A172 (cell line): ENCODE data around the genes NES, INSRR, PEAR1, ETV3L and FCRL3.

DNA sequence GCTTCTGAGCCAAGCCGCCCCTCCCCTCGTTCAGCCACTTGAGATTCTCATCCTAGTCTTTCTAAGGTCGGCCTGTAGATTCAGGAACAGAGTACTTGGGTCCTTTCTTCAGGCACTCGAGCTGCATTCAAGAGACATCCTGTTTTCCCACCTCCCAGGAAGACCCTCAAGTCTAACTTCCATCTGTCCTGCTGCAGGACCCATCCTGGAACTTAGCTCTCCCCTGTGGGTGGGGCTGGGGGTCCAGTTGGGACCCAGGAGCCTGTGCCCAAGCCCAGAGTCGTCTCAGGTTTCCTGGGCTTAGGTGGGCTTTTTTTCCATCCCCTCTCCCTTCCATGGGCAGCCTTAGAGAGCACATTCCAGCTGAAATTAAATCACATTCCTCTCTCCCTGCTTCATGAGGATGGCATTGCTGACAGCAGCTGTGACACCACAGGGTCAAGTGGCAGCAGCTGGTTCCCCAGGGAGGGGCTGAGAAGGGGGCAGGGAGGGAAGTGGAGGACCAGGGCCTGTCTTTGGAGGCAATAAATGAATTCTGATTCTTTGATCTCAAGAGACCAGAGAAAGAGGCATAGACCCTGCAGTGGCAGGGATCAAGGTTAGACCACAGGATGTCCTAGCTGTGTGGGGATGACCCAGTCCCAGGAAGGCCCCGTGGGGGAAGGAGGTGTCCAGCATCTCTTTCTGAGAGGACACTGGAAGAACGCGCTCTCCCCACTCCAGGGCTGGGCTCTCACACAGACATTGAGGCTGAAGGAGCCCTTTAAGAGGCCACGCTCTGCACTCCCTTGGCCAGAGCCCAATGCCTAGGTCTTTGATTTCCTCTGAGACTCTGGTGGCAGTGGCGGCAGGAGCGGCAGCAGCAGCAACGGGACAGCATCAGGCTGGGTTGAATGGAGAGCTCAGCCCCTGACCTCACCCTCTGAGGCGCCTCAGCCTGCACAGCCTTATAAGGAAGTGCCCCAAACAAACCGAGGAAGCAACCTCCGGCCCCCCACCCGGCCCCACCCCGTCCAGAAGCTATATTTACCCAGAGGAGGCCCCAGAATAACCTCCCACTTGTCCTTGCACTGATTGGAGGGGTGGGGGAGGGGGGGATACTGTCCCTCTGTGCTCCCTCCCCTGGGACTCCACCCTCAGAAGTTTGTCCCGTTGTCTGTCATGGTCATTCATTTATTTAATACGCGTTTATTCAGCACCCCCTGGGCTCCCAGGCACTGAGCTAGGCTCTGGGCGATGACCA is 12.6 kb downstream of the NES start:
- RAMPAGE, long total RNA: no peak

DNA sequence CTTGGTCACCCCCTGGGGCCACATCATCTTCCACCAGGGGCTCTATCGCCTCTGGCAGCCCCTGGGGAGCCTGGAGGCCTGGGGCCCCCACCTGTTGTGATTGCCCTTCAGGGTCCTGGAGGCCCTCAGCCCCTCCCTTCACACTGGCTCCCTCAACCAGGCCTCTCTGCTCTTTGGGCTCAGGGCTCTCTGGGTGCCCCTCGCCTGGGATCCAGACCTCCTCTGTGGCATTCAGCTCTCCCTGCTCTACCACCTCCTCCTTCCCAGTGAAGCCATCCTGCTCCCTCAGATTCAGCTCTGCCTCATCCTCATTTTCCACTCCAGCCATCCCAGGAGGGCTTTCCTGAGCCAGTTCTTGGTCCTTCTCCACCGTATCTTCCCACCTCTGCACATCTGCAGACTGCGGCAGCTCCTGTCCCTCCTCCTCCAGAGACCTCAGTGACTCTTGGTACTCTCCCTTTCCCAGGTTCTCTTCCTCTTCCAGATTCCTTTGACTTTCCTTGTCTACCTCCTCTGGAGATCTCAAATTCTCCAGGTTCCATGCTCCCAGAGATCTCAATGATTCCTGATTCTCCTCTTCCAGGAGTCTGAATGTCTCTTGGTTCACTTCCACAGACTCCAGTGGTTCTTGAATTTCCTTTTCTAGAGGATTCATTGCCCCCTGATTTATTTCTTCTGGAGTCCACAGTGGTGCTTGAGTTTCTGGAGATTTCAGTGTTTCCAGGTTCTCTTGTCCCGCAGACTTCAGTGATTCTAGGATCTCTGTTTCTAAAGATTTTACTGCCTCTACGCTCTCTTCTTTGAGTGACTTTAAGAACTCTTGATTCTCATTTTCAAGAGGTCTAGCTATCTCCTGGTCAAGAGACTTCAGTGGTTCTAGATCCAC is 6.0 kb downstream of the NES start:
- RAMPAGE, long total RNA: no peak

DNA sequence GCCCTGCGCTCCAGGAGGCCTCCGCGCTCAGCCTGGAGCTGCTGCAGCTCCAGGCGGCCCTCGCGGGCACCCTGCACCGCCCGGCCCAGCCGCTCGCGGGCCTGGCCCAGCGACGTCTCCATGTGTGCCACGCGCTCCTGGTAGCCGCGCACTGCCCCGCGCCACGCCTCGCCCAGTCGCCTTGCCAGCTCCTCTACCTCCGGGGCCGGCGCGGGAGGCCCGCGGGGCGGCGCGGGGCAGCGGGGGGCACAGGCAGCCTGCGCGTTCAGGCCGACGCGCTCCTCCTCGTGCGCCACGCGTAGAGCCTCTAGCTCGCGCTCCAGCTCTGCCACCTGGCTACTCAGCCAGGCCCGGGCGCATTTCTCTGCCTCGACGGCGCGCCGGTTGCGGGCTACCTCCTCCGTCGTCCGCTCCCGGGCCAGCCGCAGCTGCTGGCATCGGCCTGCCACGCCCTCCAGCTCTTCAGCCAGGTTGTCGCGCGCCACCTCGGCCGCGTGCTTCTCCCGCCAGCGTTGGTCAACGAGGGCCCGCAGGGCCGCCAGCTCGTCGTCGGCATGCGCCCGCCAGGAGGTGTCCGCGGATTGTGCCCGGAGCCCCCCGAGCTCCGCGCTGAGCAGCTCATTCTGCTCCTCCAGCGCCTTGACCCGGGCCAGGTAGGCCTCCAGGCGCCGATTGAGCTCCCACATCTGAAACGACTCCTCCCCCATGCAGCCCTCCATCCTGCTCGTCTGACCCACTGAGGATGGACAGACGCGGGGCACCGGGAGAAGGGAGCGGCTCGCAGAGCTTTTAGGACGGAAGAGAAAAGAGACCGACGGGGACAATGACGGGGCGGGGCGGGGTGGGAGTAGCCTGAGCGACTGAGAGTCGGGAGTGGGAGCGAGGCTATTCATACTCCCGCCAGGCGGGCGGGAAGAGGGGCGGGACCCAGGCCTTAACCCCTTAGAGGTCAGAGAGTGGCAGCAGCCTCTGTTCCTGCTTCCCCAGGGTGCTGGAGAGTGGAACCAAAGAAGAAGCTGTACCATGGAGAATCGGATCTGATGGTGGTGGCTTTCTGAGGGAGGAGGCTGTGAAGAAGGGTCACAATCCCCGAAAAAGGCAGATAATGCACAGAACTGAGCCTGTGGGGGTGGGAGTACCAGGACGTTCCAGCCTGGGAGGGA is at the start of gene NES:
TSS of gene NES (minus strand) at position 862 of the 1,163 bp plus-strand sequence.
- RAMPAGE, long total RNA: no peak

GRCh38 chr1:156689487-156690128 is 12.4 kb upstream of the NES start:
- RAMPAGE, long total RNA: no peak

GRCh38 chr1:156710776-156711364 is 5.5 kb upstream of the CRABP2 start:
- RAMPAGE, long total RNA: no peak

GRCh38 chr1:156767720-156768386 is 518 bp downstream of the PRCC start:
- RAMPAGE, long total RNA: no peak

DNA sequence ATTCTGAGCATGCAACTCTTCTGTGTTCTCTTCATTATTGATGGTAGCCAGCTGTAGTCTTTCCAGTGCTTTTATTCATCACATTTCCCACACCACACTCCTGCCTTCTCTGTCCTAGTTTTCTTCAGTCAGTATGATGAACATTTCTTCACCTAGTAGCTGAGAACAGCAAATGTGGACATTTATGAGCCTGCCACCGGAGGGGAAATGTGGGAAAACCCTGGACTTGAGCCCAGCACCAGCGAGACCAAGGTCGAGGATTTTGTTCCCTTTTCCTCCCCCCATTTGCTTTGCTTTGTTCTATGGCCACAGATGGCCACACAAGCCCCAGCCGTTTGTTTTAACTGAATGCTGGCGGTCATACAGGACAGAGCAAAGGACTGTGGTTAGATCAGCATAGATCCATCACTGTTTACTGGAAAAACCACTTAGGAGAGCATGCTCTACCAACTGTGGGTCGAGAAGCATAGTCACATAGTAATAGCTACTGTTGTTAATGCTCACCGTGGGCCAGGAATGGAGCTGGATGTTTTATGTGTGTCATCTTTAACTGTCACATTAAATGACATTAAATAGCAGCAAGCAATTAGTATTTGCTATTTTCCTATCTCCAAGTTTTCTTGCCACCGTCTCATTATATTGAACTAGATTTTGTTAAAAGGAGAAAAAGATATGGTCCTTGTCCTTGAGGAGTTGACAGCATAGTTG is 20.8 kb downstream of the SH2D2A start:
- RAMPAGE, long total RNA: no peak

GRCh38 chr1:156848231-156848655 is 10.7 kb downstream of the INSRR start:
- RAMPAGE, long total RNA: no peak

DNA sequence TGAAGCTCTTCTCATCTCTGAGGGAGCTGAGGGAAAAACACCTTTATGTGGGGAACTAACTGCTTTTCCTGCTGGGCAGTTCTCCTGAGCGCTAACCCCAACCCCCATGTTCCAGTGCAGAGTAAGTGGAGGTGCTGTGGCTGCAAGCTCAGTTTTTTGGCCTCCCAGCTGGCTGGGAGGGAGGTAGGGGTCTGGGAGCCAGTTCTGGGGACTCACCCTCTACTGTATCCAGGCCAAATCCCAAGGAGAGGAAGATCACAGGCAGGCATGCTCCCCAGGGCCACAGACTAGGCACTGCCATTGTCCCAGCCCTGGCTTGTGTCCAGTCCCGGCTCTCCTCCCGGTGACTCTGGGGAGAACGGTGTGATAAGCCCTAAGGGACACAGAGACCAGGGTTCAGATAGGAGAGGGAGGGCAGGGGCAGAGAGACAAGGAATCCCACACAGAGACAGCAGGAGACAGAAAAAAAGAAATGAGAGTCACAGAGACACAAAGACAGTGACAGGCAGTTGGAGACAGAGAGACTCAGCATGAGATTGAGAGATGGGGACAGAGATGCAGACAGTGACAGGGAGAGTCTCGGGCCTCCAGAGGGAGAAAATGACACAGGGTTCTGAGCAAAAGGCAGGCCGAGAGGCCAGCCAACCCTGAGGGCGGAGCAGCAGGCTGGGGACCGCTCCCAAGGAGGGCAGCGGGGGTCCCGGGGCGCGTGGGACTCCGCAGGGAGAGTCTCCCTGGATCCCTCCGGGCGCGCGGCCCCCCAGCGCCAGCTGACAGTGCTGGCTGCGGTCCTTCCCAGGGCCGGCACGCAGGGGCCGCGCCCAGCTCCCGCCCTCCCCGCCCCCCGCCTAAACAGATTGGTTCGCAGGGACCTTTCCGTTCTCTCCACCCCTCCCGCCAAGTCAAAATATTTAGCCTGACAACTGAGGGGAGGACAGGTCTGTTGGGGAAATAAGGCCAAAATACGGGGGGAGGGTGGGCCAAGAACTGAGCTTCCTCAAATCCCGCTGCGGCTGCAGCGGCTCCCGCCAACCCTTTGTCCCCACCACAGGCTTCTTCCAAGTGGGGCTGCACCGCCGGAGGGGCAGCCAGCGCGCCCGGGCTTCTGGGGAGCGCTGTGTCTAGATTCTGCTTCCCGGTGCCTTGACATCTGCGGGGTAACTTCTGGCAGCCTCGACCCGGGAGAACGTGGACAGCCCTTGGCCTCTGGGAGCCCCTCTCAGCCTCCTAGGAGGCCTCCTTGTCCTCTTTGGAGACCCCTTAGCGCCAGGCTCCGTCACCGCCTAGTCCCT is at the start of gene INSRR:
TSS of gene INSRR (minus strand) at position 797 of the 1,292 bp plus-strand sequence.
- RAMPAGE, long total RNA: no peak

- RAMPAGE, long total RNA: no peak
Measured at GRCh38 chr1:156893322-156894515, at the start of gene PEAR1. Gene PEAR1 (plus strand): TSS chr1:156893718.

DNA sequence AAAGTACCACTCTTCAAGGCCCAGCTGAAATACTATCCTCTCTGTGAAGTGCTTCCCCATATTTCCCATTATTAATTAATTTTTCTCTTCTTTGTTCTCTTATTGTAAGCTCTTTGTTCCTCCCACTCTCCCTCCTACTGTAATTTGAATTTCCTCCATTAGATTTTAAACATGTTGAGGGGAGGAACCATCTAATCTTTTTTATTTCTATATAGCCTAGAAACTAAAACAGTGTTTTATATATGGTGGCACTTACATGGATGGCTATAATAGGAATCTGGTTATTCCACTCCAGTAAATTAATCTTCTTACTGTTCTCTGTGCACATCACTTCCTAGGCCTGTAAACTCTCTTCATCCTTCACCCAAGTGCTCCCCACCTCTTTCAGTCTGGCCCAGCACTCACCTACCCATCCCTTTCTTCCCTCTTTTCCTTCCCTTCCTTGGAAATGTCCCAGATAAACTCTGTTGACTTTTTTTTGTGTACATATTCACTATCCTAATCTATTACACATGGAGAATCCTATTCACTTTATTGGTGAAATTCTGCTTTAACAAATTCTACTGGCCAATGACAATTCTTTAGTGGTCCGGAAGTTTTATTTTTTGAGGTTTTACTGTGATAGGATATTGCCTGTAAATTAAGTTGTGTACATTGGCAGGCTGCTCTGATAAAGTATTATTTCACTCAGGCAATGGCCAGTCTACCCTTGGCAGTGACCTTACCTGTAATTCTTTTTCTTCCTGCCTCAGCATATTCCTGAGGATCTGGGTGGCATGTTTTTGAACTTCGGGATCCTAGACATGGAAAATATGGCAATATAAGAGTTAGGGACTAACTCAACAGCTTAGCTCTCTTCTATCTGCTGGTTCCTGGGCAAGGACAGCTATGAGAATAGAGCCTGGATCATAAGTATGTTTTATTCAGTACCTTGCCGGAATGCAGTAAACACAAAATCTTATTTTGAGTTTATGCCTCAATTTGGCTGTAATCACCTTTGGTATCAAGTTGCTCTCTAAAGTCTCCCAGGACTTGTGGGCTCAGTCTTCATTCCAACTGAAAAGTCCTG is 56.2 kb downstream of the LRRC71 start:
- RAMPAGE, long total RNA: no peak

DNA sequence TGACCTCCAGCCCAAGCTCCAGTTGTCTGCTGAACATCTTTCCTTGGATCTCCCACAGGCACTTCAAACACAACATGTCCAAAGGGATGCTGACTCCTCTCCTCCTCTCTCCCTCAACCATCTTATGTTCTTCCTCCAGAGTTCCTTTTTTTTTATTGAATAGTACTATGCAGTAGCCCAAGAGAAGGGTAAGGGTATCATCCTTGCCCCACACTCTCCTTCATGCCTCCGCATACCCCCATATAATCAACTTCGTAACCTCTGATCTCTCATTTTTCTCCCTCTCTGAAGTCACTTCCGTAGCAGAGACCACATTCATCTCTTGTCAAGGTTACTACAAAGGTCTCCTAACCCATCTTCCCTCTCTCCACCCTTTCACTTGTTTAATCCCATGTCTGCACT is 12.4 kb downstream of the ARHGEF11 start:
- RAMPAGE, long total RNA: no peak

DNA sequence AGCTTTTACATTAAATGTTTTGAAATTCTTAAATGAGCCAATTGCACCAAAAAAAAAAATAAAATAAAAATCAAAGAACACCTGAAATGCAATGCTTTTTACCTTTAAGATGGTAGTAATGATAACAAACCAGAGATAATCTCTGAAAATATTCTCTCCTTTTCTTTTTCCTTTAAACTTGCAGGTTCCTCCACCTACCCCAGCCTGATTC is 606 bp downstream of the ARHGEF11 start:
- RAMPAGE, long total RNA: no peak

DNA sequence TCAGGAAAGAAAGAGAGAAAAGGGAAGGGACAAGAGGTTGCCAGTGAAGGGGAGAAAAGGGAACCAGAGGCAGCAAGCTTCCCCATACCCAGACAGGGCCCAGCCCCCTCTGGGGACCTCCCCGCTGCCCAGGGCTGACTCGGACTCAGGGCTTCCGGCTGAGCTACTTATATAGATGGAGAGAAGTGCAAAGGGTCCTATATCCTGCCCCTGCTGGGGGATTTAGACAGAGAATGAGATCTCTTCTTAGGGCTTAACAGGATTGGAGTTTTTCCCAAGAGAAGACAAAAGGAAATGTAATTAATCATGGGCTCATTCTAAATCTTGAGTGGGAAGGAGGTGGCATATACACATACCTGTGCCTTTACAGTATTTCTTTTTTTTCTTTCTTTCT is at the start of gene ETV3L:
TSS of gene ETV3L (minus strand) at position 145 of the 394 bp plus-strand sequence.
- RAMPAGE, long total RNA: no peak

DNA sequence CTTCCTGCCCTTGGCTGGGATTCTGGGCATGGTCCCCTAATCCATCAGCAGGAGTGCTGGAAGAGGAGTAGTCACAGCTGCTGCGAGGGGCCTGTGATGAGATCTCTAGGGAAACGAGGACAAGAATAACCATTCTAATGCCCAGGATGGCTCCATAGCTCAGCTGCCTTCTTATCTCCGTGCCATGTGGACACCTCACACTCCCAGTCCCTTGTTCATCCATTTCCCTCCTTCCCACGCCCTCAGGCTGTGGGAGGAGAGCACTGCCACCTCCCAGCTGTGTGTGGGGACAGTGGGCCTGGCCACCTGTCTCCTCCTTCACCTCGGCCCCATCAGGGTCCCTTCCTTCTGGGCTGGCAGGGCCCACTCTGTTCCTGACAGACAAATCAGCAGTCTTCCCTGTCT is 16.1 kb upstream of the ETV3 start:
- RAMPAGE, long total RNA: no peak

- RAMPAGE, long total RNA: no peak
Measured at GRCh38 chr1:157163498-157164171, 25.4 kb upstream of the ETV3 start.

DNA sequence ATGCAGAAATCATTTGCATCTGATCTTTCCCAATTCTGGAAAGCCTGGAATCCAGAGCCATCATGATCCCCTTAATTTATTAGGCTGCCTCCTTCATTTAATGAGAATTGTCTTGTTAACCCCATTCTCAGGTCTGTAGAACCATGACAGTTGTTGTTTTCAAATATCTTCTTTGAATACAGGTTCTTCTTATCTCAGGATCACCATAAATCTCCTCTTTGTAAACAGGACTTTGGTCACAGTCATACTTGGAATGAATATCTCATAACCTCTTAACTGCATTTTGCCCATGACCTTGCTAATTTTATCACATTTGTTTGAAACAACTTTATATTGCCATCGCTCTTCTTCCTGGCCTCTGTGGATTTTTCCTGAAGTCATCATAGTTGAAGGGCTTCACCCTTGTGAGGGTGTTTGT is 54.3 kb downstream of the FCRL5 start:
- RAMPAGE, long total RNA: no peak

DNA sequence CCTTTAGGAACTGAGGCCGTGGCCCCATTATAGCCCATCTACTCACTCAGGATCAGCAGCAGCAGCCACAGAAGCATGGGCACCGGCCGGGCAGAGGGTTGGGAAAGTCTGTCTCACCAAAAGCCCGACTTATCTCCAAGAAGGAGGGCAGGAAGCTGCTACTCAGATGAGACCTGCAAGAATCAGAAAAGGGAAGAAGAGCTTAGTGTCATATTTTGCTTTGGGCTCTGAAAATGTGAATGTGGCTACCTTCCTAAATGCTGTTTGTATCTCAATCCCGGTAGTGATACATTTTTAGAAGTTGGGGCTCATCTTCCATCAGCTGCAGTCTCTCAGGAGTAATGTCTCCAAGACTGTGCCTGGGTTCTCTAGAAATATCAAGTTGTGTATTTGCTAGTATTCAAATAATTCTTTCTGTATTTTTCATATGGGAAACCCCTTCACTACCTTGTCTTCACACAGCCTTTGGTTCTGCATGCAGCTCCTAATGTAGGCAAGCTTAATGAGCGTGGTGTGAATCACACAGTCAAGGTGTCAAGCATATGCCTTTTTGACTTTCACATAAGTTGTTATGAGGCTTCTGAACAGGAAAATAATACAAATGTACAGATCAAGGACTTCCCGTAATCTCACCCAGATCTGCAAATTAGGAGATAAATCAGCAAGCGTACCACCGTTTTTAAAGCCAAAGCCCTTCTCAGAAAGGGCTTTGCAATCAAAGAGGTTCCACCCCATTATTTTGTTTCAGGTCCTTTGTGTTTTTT is at the start of gene FCRL3:
TSS of gene FCRL3 (minus strand) at position 357 of the 764 bp plus-strand sequence.
- RAMPAGE, long total RNA: no peak

DNA sequence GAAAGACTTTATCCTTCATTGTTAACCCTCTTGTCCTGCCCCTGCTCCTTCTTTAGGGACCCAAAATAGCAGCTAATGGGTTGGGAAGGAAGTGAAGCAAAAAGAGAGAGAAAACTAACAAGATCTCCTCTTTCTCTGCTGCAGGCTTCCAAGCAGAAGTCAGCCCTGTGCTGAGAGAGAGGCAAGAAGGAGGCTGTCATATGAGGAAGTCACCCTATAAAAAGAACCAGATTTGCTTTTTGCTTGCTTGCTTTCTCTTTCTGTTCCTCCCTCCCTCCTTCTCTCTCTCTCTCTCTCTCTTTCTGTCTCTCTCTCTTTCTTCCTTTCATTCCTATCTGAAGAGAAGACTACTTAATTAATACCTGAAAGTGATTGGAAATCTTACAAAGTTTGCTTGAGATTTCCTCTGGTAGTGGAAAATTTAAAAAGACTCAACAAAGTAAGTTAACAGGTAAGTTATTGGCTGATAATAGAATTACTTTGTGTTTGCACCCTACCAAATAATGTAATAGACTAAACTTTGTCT is 7.9 kb upstream of the CD5L start:
- RAMPAGE, long total RNA: no peak

- RAMPAGE, long total RNA: no peak
Measured at GRCh38 chr1:157992142-157992483, 1.3 kb upstream of the KIRREL1 start.